Brain (tissue), 1 donor: Measurements from ENCODE around the genes MYOC and KLHL20.

DNA sequence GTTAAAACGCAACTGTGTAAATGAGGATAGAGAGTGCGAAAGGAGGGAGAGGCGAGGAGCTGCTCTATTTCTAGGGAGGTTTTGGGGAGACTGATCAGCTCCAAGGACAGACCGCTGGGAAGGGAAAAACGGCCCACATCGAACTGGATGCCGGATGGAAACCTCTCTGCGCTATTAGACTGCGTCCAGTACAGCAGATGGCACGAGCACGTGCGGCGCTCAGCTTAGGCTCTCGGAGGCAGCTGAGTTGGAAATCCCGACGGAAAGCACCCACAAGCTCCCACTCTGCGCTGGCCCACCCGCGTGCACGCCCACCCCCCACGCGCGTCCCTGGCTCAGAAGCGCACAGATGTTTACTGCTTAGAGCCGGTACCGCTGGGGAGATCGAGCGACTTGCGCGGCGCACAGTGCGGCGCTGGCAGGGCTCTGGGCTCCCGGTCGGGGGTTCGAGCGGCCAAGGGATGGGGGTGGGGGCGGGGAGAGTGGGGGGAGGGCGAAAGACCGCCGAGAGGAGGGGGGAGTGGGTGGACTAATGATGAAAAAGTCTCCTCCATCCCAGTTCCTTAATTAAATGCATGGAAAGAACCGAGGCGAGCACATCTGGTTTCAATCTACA is 2.6 kb upstream of the PRRX1 start:
- RRBS: 4% methylated on average over 10 of the region's 43 CpGs

- RRBS: no CpG with 5 or more reads among the region's 24 CpGs
Measured at GRCh38 chr1:170661820-170662426, 2.0 kb upstream of the PRRX1 start.

DNA sequence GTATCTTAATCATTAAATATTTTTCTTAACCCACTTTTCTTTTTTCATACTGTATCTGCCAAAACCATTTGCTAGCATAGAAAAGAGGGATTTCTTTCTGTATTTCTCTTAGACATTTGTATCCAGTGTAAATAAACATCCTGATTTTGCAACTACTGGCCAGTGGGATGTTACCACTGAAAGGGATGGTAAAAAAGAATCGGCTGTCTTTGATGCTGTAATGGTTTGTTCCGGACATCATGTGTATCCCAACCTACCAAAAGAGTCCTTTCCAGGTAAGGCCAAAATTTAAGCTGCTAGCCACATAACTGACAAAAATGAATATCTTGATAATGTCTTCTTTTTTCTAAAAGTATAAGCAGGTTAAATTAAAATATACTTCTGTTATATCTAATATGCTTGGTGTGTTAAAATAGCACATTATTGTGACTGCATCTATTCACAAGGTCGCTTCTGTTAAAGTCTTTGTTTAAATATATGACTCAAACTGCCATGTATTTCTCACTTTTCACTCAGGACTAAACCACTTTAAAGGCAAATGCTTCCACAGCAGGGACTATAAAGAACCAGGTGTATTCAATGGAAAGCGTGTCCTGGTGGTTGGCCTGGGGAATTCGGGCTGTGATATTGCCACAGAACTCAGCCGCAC is 17.0 kb downstream of the FMO3 start:
- RRBS: no CpG with 5 or more reads among the region's 6 CpGs

- RRBS: no CpG with 5 or more reads among the region's 15 CpGs
Measured at GRCh38 chr1:171251660-171252220, 3.4 kb downstream of the FMO1 start.

- RRBS: no CpG with 5 or more reads among the region's 4 CpGs
Measured at GRCh38 chr1:171319597-171320344, 5.8 kb downstream of the FMO4 start.

GRCh38 chr1:171343724-171344292 is 29.8 kb downstream of the FMO4 start:
- RRBS: no CpG with 5 or more reads among the region's 3 CpGs

DNA sequence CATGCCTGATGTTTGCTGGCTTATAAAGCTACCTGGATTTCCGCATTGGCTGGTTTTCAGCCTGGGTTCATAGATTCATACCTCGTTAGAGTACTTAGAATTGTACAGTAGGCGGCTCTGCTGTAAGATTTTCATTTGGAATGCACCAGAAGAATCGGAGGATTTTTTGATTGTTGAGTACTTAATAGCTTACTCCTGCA is 1.2 kb downstream of the PRRC2C start:
- RRBS: no CpG with 5 or more reads among the region's 4 CpGs

GRCh38 chr1:171511885-171512416 is 26.6 kb downstream of the PRRC2C start:
- RRBS: no CpG with 5 or more reads among the region's 4 CpGs

DNA sequence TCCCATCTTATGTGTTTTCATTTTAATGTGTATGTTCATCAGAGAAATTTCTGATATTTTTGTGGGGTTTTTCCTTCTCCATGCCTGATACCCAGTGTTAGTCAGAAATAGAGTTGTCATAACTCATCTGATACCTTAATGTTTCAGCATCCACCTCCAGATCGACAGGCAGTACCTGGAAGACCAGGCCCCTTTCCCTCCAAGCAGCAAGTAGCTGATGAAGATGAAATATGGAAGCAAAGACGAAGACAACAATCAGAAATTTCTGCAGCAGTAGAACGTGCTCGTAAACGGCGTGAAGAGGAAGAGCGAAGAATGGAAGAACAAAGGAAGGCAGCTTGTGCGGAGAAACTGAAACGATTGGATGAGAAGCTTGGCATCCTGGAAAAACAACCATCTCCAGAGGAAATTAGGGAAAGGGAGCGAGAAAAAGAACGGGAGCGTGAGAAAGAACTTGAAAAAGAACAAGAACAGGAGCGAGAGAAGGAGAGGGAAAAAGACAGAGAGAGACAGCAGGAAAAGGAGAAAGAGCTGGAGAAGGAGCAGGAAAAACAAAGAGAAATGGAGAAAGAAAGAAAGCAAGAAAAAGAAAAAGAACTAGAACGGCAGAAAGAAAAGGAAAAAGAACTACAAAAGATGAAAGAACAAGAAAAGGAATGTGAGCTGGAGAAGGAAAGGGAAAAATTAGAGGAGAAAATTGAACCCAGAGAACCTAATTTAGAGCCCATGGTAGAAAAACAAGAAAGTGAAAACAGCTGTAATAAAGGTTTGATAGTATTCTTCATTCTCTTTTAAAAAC is 47.1 kb downstream of the PRRC2C start:
- RRBS: no CpG with 5 or more reads among the region's 14 CpGs

DNA sequence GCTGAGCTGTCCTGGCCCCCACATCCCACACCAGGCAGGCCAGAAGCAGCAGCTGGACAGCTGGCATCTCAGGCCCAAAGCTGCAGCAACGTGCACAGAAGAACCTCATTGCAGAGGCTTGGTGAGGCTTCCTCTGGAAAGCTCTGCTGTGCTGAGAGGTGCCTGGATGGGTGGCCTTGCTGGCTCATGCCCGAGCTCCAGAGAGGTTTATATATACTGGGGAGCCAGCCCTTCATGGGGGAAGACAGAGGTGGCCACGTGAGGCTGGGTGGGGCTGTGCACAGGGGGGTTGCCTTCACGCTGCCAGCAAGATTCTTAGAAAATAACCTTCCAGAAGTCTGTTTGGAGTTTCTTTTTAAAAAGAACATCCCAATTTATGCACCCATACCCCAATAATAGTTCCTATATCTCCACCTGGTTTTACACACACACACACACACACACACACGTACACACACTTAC is at the start of gene MYOC:
TSS of gene MYOC (minus strand) at position 186 of the 462 bp plus-strand sequence.
- RRBS: no CpG with 5 or more reads among the region's 5 CpGs

- RRBS: no CpG with 5 or more reads among the region's 1 CpG
Measured at GRCh38 chr1:172356471-172356993, 64.0 kb upstream of the C1orf105 start.

GRCh38 chr1:172670668-172671237 is 11.8 kb downstream of the FASLG start:
- RRBS: no CpG with 5 or more reads among the region's 4 CpGs

- RRBS: no CpG with 5 or more reads among the region's 8 CpGs
Measured at GRCh38 chr1:172775600-172776373, 116.9 kb downstream of the FASLG start.

- RRBS: no CpG with 5 or more reads among the region's 5 CpGs
Measured at GRCh38 chr1:173441791-173442448, 35.2 kb upstream of the PRDX6 start.

DNA sequence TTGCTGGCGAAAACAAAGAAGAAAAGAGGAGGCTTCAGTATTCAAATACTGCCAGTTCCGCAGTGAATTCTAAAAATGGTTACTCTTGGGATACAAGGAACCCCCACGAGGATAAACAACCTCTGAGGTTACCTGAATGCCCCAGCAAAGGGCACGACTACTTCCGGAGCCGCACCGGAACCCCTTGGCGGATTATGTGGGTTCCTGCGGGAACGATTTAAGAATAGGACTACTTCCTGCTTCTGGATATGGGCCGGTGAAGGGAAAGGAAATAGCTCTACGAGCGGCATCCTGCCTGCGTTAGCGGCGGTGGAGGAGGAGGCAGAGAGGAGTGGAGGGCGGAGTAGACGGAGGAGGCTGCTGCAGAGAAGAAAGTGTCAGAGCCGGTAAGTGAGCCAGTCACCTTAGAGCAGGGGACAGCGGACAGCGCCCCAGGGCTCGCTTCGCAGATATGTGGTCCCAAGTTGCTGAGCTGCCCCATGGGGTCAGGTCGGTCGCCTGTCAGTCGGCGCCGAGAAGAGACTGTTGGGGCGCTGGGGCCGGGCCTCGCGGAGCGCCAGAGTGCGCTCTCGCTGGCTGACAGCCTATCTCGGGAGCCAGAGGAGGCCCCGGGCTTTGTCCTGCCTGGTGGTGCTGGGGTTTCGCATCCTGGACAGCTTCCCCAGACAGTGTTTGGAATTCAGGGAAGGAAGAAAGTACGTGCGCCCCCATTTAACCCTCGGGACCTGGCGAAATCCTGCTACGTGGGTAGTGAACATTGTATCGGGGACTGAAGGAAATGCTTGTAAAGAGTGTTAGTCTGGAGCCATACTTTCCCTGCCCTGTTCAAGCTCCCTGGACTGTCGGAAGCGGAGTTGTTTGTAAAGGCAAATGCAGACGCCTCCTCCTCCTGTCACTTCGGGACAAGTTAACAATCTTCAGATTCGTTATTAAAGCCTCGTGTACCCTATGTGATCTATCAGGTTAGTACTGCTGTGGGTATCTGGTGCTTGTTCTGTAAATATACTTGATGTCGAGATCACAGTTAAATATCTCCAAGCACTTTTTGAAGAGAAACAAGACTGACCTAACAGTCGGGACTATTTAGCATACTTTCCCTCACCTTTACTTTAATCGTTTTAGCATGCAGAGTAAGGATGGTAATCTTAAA is at the start of gene KLHL20:
TSS of gene KLHL20 (plus strand) at position 289 of the 1,150 bp plus-strand sequence.
- RRBS: 1% methylated on average over 12 of the region's 53 CpGs

- RRBS: no CpG with 5 or more reads among the region's 5 CpGs
Measured at GRCh38 chr1:173865323-173866479, 2.5 kb upstream of the ZBTB37 start.

DNA sequence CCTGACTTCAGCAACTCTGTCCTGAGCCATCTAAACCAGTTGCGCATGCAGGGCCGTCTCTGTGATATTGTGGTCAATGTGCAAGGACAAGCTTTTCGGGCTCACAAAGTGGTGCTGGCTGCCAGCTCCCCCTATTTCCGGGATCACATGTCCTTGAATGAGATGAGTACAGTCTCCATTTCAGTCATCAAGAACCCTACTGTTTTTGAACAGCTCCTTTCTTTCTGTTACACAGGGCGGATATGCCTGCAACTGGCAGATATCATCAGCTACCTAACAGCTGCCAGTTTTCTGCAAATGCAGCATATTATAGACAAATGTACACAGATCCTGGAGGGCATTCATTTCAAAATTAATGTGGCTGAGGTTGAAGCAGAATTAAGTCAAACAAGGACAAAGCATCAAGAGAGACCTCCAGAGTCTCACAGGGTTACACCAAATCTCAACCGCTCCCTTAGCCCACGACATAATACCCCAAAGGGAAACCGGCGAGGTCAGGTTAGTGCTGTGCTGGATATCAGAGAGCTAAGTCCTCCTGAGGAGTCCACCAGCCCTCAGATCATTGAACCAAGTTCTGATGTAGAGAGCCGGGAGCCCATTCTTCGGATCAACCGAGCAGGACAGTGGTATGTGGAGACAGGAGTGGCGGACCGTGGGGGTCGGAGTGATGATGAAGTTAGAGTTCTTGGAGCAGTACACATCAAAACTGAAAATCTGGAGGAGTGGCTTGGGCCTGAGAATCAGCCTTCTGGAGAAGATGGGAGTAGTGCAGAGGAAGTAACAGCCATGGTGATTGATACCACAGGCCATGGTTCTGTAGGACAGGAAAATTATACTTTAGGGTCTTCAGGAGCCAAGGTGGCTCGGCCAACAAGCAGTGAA is 2.3 kb downstream of the ZBTB37 start:
- RRBS: 67% methylated on average over 3 of the region's 16 CpGs